HCT116 (cell line): ENCODE measurements around the gene STAP1.

DNA sequence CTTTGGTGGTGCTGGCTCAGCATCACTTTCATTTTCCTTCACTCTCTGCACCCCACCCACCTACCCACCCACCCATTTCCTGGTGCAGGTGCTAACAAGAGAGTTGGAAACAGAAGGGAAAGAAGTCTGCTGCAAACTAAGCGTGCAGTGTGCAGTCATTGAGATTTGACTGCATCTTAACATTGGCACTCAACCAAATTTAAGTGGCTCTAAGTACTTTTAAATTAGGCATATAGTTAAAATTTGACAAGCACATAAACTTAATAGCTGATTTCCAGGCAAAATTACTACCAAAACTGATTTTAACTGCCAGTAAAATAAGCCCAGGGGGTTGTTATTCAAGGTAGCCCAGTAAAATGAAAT lies 184.3 kb downstream of the KDR start:
- RRBS: no CpG with 5 or more reads among the region's 1 CpG

GRCh38 chr4:55121188-55121766 lies 4.1 kb downstream of the KDR start:
- RRBS: no CpG with 5 or more reads among the region's 5 CpGs

GRCh38 chr4:55123637-55124279 lies 1.6 kb downstream of the KDR start:
- RRBS: no CpG with 5 or more reads among the region's 8 CpGs

DNA sequence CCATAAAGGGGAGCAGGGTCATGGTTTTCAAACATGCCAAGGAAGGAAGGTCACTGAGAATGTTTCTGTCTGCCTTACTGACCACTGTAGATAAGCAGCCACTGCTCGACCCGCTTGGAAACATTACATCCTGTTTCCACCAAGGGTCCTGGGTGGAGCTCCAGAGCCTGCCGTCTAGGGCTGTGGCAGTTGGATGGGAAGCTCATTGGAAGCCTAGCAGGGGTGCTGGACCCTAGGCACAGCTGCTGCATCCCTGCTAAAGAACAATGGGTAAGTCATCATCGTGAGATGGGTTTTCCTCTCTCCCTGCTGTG lies 76.1 kb upstream of the SRD5A3 start:
- RRBS: no CpG with 5 or more reads among the region's 4 CpGs

- RRBS: no CpG with 5 or more reads among the region's 5 CpGs
Measured at GRCh38 chr4:55356998-55357515, 11.0 kb downstream of the SRD5A3 start.

DNA sequence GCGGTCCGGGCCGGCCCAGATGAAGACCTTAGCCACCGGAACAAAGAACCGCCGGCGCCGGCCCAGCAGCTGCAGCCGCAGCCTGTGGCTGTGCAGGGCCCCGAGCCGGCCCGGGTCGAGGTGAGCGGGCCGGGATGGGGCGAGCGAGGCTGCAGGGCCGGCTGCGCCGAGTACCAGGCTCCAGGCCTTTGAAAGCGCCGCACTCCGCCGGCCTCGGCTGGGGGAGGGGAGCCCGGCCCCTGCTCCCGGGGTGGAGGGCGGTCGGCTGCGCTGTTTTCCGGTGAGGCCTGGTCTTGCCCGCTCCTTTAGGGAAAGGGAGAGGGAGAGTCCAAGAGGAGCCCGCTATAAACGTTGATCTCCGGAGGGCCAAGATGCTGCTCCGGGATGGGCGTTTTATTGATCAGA lies 522 bp downstream of the TMEM165 start:
- RRBS: 2% methylated on average over 15 of the region's 37 CpGs

GRCh38 chr4:55416615-55417690 lies 21.2 kb downstream of the TMEM165 start:
- RRBS: no CpG with 5 or more reads among the region's 7 CpGs

GRCh38 chr4:55452743-55453317 lies 57.1 kb downstream of the TMEM165 start:
- RRBS: no CpG with 5 or more reads among the region's 6 CpGs

GRCh38 chr4:55949957-55950496 lies 1.3 kb downstream of the CEP135 start:
- RRBS: no CpG with 5 or more reads among the region's 4 CpGs

GRCh38 chr4:56009379-56009958 lies 39.4 kb upstream of the CRACD start:
- RRBS: no CpG with 5 or more reads among the region's 11 CpGs

- RRBS: no CpG with 5 or more reads among the region's 6 CpGs
Measured at GRCh38 chr4:56458999-56459999, 8.1 kb upstream of the SRP72 start.

- RRBS: no CpG with 5 or more reads among the region's 10 CpGs
Measured at GRCh38 chr4:56874111-56874598, 33.5 kb upstream of the REST start.

- RRBS: no CpG with 5 or more reads among the region's 8 CpGs
Measured at GRCh38 chr4:57010332-57010988, 31.8 kb downstream of the POLR2B start.

DNA sequence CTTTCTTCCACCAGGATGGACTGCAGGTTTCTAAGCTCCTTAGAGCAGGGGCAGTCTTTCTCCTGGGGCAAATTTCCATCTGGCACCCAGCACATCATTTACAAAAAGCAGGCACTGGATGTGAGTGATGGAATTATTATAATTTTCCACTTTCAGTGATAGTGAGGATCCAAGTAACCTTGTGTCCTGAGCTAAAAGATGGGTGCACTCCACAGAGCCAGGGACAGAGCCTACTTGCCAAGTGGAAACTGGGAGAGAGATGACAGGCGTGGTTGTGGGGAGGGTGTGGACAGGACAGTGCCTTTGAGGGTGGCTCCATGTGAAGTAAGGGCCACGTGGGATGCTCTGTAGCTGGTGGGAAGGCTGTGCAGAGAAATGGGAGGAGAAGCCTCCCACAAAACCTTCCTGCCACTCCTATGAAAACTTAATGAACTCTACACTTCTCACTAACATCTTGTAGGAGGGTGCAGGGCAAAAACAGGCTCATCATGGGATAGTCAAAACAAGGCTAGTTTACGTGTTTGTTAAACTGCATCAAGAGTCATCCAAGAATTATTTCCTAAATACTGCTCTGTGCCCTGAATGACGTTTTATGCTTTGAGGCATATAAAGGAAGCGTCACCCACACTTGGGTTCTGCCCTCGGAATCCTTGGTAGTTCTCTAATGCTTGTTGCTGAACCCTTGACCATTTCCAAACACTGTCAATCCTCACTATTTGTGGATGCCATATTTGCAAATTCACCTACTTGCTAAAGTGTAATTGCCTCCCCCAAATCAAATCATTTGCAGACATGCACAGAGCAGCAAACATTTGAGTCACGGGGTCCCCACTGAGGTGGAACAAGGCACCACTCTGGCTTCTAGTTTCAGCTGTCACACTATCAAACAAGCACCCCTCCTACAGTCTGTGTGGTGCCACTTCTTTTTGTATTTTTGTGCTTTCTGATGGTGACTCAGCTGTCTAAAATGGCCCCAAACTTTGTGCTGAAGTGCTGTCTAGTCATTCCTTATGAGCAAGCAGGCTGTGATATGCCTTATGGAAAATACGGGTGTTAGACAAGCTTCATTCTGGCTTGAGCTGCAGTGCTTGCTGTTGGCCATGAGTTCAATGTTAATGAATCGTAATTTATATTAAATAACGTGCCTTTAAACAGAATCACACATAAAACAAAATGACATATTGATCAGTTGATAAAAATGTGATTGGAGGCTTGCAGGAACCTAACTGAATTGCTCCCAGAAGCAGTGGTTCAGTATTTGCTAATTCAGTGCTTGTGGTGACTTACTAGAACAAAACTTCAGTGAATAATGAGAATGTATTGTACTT lies 15.6 kb downstream of the IGFBP7 start:
- RRBS: no CpG with 5 or more reads among the region's 10 CpGs

DNA sequence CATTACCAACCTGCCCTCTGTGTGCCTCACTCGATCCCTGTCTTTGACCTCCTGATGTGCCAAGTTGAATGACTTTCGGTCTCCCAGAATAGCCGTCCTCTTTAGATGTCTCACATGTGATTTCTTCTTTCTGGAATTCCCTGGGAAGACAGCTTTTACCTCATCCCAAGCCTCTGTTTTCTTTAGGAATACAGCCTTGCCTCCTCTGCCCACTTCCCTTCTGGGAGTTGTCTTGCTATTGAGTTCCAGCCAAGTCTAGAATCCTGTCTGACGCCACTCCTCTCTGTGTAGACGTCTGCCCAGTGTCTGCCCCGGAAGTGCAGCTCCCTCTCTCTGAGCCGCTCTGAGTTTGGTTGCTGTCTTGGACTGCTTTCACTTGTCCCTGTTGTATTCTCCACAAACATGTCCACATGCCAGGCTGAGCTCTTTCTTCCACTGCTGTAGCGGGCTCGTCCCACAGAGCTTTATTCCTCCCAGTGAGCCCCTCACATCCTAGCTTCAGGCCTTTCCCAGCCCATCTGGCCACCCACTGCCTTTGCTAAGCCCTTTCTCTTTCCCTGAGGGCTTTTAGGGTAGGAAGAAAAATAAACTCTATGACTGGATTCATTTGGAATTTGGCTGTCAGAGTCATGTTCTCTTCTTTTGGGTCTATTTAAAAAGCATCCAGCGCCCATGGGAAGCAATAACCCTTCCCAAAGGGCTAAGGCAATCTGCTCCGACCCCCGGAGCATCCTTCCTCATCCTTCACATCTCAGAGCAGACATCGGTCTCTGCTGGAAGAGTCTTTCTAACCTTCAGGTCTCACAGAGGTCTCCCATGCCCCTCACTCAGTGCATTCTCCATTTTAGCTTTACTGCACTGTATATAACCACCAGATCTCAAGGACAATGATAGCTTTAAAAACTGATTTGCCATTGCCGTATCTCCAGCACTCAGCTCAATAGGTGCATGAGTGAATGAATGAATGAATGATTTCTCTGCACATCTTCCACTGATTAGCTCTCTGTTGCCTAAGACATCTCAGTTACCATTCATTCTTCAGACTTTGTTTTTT lies 9.1 kb upstream of the IGFBP7 start:
- RRBS: no CpG with 5 or more reads among the region's 14 CpGs

DNA sequence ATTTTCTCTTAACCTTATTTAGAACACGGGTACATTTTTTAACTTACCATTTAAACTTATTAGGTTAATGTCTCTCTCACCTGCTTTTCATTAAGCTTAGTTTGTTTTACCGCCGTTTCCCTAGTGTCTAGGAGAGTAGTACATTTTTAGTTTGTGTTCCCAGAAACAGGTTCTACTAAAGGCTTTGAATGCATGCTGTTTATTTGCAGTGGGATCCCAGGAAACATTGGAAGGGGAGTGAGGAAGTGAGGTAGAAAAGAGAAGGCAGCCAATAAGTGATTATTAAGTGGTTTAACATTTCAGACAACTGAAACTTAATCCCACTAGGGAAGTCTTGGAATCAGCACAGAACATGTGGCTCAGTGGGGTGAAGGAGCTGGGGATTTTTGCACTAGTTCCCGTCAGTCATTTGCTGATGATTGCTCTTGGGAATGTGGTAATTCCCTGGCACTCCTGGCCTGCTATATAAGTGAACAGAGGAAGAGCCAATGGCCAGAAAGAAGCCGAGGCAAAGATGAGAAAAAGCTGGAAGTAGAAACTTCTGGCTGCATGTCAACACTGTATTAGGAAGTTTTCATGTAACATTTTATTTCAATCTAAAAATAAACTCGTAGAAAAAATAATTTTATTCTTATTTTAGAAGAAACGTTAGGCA lies 1053.0 kb upstream of the IGFBP7 start:
- RRBS: no CpG with 5 or more reads among the region's 7 CpGs

DNA sequence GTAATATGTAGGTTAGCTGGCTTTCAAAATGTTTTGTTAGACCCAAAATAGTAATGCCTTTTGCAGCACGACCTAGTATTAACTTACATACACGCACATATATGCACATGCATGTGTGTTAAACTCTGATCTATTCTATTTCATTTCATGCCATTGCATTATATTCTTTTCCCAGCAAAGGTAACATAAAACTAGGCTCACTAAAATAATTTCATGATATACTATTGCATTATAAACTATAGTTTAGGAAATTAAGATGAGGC lies 1236.9 kb downstream of the ADGRL3 start:
- RRBS: no CpG with 5 or more reads among the region's 2 CpGs

- RRBS: no CpG with 5 or more reads among the region's 4 CpGs
Measured at GRCh38 chr4:63937759-63938146, 471.5 kb downstream of the TECRL start.

DNA sequence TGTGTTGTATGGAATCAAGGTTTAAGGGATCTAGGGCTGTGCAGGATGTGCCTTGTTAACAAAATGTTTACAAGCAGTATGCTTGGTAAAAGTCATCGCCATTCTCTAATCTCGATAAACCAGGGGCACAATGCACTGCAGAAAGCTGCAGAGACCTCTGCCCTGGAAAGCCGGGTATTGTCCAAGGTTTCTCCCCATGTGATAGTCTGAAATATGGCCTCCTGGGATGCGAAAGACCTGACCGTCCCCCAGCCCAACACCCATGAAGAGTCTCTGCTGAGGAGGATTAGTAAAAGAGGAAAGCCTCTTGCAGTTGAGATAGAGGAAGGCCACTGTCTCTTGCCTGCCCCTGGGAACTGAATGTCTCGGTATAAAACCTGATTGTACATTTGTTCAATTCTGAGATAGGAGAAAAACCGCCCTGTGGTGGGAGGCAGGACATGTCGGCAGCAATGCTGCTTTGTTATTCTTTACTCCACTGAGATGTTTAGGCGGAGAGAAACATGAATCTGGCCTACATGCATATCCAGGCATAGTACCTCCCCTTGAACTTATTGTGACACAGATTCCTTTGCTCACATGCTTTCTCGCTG lies 53.1 kb downstream of the TECRL start:
- RRBS: no CpG with 5 or more reads among the region's 10 CpGs

GRCh38 chr4:67558286-67558966 lies at the start of gene STAP1:
Gene STAP1 (plus strand): TSS chr4:67558727.
- RRBS: no CpG with 5 or more reads among the region's 6 CpGs